Type B pancreatic cell (in vitro differentiated cells): ENCODE measurements around the gene MCM3AP.

DNA sequence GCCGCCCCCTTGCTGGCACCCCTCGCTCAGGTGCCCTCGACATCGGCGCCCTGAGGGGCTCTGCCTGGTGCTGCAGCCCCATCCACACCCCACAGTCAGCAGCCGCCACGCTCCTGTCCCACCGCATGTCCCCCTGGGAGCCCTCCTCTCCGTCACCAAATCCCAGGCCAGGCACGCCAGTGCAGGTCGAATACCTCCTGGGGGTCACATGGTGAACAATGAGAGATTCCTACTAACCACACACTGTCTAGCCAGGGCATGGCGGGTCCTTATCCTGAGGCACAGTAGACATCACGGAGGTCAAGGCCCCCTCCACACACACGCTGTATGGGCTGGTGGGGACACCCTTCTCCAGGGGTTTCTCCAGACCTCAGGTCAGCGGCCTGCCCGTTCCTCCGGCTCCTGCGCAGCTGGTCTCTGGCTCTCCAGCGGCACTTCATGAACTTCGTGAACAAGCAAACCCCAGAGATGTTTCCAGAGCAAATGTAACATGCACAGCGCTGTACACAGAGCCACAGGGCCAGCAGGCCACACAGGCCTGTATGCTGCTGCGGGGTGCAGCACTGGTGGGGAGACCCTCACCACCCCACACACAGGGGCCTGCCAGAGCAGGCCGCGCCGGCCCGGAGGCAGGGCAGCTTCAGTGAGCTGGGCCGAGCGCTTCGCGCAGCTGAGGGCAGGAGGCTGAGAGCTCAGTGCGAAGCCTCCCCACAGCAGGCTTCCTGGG, 21.7 kb downstream of the POFUT2 start:
- PRO-cap: no peak

DNA sequence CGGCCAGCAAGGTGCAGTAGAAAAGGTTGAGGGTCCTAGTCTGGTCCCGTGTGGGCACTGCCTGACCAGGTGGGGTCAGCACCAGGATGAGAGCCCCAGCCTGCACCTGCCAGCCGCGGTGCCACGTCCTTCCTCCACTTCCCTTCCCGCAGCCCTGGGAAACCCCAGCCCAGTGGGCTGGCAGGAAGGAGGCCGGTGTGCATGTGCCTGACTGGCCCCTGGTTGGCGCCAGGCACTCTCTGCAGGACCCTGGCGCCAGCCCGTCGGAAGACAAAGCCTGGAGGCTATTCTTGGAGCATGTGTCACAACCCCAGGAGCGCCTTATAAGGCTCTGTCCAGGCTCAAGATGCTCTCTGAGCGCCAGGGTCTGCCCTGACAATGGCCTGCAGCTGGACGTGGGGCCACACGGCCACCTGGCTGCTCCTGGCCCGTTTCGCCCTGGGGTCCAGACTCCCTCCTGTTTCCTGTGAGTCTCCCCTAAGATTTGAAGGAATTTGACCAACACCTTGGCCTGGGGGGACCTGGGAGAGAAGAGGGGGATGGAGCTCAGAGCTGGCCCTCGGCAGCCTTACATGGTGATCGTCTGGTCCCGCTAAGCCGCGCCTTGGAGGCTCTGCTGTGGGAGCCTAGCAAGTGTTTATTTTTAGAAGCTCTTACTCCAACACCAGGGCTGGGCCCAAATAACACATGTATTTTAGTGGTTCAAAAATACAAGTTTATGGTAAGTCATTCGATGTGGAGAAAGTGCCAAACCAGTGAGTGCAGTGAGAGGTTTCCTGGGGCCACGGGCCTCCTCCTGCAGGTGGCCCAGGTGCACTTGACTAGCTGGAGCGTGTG, 32.0 kb upstream of the POFUT2 start:
- PRO-cap: no peak

- PRO-cap: bidirectional peak, plus-strand start at chr21:45329755, minus-strand start at chr21:45329727
Measured at GRCh38 chr21:45329558-45330838, 42.3 kb upstream of the POFUT2 start.

DNA sequence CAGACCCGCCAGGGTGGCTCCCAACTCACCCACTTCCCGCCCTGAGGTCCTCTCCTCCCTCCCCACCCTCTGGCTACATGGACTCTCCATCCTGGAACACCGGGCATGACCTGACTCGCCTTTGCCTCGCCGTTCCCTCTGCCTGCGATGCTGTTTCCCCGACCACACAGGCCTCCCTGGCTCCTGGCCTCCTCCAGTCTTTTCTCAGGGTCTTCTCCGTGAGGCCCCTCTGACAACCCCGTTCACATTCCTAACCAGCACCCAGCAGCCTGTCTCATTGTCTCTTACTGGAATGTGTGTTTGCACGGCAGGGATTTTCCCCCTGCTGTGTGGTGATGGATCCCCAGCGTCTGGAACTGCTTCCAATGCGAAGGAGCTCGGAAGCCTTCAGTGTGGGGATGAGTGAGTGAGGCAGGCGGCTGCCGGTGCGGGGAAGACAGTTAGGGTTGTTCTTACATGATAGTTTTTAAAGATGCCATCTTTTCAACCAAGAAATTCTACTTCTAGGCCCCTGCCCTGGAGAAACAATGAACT, 46.0 kb upstream of the POFUT2 start:
- PRO-cap: no peak

- PRO-cap: no peak
Measured at GRCh38 chr21:45421419-45422154, 16.6 kb downstream of the COL18A1 start.

DNA sequence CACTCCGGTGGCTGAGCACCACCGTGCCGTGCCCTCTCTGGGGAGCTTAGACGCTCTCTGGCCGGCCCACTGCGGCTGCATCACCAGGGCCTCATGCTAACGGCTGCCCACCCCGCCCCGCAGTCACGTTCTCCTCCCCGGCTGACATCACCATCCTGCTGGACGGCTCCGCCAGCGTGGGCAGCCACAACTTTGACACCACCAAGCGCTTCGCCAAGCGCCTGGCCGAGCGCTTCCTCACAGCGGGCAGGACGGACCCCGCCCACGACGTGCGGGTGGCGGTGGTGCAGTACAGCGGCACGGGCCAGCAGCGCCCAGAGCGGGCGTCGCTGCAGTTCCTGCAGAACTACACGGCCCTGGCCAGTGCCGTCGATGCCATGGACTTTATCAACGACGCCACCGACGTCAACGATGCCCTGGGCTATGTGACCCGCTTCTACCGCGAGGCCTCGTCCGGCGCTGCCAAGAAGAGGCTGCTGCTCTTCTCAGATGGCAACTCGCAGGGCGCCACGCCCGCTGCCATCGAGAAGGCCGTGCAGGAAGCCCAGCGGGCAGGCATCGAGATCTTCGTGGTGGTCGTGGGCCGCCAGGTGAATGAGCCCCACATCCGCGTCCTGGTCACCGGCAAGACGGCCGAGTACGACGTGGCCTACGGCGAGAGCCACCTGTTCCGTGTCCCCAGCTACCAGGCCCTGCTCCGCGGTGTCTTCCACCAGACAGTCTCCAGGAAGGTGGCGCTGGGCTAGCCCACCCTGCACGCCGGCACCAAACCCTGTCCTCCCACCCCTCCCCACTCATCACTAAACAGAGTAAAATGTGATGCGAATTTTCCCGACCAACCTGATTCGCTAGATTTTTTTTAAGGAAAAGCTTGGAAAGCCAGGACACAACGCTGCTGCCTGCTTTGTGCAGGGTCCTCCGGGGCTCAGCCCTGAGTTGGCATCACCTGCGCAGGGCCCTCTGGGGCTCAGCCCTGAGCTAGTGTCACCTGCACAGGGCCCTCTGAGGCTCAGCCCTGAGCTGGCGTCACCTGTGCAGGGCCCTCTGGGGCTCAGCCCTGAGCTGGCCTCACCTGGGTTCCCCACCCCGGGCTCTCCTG, 22.0 kb downstream of the COL6A1 start:
- PRO-cap: no peak

DNA sequence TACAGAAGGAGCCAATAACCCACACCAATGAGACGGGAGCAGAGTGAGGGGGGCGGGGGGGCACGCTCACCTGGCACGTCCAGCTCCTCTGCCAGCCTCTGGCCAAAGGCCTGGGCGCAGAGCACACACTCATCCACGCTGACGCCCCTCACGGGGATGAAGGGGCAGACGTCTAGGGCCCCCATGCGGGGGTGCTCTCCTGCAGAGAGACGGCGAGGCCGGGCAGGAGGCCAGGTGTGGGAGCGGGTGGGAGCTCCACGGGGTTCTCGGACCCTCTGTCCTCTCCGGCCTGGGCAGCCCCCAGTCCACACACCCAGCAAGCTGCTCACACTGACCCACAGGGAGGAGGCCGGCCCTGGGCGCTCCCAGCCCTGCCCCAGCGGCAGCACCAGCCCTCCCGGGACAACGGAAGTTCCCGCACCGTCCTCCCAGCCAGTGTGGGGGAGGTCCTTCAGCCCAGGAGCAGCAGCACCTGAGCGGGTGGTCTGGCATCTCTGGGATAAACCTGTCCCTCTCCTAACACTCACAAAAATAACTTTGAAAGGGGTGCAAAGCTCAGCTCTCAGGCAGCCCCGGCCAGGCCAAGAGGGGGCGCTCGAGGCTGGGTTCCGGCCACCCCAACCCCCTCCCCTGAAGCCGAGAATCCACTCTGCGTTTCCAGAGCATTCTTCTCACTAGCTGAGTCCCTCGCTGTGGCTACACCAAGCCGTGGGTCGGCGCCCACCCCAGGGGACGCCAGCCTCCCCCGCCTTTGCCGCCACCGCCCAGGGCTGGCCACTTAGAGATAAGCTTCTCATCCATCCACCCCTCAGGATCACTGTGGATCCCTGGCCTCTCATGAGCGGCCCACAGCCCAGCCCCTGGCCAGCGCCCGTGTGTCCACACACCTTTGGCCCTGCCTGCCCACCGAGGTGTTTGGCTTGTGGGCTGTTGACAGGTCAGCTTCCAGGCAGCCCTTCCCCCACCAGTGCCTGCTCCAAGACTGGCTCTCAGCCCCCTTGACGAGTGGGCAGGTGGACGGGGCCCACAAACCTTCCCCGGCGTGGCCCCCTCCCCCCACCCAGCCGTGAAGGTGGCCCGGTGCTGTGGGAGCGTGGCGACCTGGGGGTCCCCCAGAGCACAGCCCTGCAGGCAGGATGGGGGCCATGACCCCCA, 2.2 kb downstream of the FTCD start:
- PRO-cap: no peak

DNA sequence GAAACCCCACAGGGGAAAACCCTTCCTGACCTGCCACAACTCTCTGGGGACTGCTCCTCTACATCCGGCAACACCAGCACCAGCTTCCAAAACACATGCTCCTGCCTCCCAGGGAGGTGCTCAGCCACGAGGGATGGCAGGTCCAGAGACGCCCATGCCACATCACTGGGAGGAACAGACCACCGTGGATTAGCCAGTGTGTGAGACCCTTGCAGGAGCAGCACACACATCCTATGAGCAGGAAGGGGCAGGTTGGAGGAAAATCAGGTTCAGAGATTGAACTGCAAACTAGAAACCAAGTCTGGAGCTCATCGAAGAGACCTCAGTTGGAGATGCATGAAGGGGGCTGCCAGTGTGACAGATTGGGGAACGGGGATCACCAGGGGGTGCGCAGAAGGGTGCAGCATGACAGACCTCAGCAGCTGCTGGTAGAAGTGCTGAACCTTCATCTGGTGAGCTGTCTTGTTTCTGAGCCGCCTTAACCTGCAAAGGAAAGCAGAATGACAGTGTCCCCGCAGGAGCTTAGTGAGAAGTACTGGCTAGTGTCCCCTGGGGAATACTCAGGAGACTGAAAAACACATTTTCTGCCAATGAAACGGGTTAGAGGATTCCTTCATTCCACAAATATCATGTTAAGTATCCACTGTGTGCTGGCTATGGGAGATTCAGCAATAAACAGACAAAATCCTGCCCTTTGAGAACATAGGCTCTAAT, 25.9 kb upstream of the LSS start:
- PRO-cap: no peak

DNA sequence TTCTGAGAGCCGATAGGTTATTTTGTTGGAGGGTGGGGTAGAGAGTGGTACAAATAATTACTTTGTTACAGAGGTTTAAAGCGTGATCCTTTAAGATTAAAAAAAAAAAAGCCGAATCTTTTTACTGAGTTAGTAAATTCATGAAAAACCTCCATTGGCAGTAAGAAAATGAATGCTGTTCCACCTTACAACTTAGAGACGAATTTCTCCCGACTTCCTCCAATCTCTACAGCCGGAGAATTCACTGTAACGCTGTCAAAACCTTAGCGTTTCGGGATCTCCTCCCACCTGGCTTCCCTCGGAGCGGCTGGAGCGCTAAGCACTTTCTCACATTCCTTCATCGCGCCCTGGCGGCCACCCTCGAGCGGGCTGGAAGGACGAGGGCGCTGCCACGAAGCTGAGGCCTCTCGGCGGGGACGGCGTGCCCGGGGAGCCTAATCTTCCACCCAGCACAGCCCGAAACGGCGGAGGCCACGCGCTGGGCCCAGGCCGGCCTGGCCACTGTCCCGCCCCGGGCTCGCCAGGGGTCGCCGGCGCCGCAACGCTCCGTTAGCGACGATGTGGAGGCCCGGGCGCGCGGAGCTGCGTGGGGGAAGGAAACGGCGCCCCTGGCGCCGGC, at the start of gene MCM3AP:
MCM3AP (minus strand) TSS at position 97 of the 619 bp plus-strand sequence.
- PRO-cap: bidirectional peak, plus-strand start at position 374 of the sequence, minus-strand start at position 309 of the sequence; unidirectional peak, plus-strand start at position 374 of the sequence

DNA sequence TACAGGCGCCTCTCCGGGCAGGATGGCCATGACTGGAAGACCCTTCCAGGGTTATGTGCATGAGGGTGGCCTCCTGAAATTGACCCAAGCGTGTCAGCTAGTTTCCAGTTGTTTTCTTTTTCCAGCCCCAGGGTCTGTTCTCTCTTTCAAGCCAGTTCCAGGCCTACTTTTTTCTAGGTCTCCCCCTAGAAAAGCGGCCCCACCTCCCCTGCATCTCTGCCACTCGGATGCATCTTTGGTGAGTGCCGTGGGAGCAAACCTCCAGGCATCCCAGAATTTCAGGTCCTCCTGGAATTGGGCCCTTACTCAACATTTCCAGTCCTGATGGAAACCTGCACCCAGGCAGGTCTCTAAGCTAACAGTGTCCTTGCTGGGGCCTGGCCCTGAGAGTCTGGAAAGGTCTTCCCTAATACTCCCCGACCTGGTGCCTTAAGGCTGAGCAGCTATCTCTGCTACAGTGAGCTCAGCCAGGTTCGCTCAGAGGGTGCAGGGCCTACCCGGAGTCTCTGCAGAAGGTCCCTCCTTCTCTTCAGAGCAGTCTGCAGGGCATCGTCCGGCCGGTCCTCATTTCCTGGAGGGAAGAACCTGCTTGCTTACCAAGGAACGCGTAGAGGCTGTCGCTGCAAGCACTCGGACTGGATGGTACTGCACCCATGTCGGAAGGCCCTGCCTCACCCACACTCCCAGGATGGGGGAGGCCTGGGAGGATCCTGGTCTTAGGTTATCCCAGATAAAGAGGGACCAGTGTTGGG, 8.5 kb downstream of the C21orf58 start:
- PRO-cap: no peak

- PRO-cap: bidirectional peak, plus-strand start at chr21:46324700, minus-strand start at chr21:46324461
Measured at GRCh38 chr21:46324322-46324583, 297 bp downstream of the PCNT start.

GRCh38 chr21:46324584-46325603, 938 bp downstream of the PCNT start:
- PRO-cap: bidirectional peak, plus-strand start at chr21:46324700, minus-strand start at chr21:46324461

DNA sequence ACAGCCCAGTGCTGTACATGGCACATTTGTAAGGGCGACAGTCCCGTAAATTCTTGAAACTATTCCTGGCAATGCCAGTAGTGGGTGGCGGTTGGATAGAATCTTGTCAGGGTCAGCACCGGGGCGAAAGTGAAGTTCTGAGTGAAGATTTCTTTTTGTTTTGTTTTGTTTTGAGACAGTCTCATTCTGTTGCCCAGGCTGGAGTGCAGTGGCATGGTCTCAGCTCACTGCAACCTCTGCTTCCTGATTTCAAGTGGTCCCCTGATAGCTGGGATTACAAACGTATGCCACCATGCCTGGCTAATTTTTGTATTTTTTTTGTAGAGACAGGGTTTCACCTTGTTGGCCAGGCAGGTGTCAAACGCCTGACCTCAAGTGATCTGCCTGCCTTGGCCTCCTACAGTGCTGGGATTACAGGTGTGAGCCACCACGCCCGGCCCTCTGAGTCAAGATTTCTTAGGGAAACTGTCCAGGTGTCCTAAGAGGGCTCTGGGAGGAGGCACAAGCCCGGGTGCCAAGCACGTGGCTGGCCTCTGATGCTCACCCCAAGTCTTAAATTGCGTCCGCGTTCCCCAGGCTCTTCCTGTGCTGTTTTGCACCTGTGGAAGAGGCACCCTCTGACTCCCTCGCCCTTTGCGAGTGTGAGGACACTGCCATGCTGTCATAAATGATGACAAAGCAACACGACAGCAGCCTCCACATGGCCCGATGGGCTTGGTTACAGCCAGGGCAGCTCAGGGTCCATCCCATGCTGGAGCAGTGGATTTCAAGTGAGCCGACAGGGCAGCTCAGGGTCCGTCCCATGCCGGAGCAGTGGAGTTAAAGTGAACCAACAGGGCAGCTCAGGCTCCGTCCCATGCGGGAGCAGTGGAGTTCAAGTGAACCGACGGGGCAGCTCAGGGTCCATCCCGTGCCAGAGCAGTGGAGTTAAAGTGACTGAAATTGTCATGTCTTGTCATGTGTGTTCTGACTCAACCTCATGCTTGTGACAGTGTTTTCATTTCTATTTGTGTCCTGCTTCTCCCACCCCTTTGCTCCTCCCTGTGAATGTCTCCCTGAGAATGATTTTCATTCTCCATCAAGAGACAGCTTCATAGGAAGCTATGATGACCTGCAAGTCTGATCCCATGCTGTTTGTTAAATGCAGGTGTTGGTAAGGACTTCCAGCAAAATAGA, 33.7 kb downstream of the PCNT start:
- PRO-cap: no peak

DNA sequence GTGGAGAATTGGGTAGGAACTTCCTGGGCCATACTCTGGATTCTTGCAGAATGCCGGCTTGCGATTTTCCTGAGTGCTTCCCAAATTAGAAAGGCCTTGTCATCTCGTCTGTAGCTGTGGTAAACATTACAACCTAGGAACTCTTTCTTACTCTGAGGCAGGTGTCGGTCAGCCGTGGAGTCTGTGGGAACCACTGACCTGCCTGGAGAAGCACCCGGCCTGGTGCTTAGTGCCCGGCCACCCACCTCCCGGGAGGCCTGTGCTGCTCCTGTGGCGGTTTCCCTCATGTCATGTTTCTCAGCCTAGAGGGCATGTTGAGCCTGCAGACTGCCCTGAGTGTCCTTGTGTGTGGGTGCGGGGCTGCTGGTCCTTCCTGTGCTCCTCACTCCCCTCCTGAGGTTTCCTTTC, 64.7 kb downstream of the S100B start:
- PRO-cap: no peak

DNA sequence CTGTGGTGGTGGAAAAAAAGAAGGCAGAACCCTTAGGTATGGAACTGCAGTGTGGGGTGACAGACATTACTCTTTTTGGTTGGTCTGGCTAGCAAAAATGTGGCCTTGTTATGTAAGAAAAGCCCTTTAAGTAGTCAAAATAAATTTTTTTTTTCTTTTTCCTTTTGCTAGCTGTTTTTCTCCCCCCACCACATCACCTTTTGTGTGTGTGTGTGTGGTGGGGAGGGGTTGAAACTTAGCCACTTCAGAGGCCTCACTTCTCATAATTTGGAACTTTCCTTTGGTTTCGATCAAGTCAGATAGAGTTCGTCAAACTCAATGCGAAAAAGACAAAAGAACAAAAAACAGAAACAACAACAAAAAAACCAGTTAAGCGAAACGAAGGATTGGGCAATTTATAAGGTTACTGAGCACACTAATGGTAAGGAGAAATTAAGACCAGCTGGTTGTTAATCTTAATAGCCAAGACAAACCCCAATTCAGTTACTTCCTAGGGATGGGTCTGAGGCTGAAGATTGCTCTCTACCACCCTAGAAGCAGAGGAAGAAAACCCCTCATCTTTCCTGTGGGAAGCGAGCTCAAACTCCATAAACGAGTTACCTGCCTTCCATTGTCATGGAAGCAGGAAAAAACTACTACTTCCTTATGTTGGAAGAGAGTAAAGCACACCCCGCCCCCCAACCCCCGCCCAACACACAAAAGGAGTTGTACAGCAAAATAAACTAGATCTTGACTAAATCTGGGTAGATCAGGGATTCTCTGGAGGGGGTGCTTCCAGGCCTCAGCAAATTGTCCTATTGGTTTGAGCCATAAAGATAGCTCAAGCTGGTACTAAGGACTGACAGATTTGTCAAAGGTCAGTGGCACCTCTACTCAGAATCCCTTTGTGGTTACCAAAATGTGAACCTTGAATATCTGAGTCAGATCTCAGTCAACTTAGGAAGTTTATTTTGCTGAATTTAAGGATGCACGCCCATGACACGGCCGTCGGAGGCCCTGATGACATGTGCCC, 1.6 kb upstream of the PRMT2 start:
- PRO-cap: no peak